SP-49 (cell line): ENCODE measurements around a stretch of chr12.

DNA sequence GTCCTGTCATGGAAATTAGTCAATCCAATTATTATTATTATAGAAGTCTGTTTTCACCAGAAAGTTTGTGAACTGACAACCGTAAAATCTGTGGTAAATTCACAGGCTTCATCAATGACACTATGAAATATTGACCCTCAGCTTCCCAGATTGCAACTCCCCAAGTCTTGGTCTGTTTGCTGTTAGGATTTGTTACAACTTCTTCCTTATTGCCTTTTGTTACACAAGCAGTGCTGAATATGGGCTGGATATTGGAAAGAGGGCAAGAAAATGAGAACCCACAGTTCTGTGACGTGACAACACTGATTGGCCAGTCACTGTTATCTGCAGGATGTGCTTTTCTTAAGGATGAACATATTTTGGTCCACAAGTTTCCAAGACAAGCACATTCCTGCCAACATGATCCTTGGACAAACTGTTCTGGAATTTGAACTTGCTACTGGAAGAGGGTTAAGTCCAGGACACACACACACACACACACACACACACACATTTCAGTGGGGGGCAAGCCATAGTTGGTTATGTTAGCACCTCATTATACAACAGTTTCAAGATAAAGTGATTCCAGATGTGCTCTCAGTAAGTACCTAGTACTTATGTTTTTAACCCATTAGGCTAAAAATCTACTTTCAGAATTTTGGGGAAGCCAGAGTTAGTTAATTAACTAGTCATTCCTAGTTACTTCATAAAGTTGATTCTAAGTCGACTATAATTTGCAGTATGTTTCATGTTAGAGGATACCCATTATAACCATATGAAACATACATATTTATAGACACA lies 16.6 kb upstream of the SLC38A2 start:
- PRO-cap, result no peak

DNA sequence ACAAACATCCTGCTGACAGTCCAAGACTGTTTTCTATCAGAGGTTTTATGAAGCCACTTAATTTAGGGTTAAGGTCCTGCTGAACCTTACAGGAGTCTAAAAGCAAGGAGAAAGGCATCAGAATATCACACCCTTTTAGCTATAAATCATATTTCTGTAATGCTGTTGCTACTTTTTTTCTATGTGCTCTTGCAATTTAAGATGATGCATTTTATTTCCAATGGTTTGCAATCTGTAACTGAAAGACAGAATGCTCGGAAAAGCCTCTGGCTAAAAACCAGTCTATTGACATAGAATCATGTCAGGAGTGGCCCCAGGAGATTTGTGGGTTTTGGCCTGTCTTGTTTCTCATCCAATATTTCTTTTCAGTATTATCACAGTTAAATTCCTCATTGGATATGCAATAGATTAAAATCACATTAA lies 18.9 kb upstream of the SLC38A2 start:
- PRO-cap, result no peak

- PRO-cap, result no peak
Measured at GRCh38 chr12:46402936-46403614, 30.5 kb upstream of the SLC38A2 start.

- PRO-cap, result no peak
Measured at GRCh38 chr12:46431618-46432304, 59.2 kb upstream of the SLC38A2 start.

DNA sequence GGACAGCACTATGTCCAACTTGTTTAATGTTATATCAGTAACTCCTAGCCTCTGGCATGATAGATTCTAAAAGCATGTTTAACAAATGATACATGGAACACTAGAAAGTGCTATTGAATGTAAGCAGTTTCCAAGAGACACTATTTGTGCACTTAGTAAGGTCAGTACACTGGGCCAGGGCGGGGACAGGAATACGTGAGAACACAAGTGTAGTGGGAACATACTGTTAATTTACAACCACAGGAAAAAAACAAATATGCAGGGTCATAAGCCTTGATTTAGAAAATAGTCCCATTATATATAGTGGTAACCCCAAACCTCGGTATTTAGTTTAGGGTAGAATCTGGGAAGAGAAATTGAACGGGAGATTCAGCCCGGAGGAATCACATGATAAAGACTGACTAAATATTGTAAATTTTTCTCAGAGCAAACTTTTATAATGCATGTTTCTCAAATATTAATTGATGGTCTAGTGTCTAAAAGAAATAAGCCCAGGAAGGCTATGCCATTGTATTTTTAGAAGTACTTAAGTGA lies 89.0 kb upstream of the SLC38A2 start:
- PRO-cap, result no peak

GRCh38 chr12:46486365-46487098 lies 114.0 kb upstream of the SLC38A2 start:
- PRO-cap, result no peak

DNA sequence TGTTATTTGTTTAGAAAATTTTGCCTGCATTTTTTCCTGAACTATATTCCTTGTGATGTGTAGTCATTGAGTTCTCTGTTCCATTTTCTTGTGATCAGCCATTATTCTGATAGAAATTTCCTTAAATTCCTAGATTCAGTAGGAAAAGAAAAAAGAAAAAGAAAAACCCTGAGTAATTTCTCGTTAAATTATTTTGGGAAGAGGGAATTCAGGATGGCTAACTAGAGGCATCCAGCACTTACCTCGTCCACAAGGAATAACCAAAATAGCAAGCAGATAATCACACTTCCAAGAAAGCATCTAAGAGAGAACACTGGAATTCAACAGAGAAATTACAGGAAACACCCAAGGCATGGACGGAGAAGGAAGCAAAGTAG lies 222.7 kb downstream of the SLC38A4 start:
- PRO-cap, result no peak

DNA sequence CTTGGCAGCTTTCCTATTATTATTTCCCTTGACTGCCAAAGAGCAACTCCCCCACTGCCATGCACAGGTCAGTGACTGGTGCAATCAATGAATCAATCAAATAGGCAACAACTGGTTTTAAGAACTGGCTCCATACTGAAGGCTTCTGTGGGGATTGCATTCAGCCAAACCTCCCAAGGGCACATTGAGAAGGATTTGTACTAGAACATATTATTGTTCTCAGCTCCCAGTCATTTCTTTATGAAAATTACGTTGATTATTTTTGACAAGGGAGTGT lies 115.3 kb upstream of the PCED1B start:
- PRO-cap, result no peak

DNA sequence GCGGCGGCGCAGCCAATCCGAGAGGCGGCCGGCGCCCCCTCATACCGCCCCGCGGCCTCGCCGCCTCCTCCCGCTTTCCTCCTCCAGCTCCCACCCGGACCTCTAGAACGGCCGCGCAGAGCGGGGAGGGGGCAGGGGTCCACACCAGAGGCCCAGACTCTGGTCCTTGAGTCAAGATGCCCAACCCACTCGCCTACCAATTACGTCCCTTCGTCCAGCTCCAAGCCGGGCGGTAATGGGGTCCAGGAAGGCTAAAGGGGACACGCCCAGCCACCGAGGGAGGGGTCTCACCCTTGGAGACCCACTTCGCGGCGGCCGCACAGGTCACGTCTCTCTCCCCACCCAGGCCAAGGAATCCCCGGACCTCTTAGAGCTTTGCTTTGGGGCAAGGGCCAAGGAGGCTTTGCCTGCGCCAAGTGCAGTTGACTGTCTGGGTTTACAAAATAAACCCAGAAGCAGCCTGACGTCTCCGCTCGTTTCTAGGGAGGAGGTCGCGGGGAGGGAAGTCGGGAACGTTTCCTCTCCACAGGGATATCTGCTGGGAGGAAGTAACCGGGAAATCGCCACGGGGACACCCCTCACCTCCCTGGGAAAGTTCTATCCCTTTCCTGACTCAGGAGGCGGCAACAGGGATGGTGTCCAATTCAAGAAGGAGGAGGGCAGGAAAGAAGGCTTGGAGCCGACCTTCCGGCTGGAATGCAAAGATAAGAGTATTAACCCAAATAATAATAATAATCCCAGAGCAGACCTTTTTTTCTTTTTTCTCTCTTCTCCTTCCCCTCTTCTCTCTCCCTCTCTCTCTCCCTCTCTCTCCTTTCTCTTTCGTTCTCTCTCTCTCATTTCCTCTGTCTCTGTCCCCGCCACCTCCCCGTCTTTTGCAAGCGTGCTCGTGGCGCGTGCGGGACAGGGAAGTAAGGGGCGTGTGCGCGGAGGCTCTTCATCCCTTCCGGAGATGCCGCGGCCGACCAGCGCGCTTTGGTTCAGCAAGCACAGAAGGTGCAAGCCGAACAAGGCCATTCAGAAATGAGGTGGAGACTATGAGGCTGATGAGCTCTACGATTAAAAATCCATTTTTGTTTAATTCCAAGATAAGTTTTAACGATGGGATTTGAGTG lies 607 bp upstream of the AMIGO2 start:
- PRO-cap, result unidirectional peak, minus-strand start at position 877 of the sequence

- PRO-cap, result no peak
Measured at GRCh38 chr12:47207139-47207662, 127.4 kb upstream of the AMIGO2 start.

- PRO-cap, result no peak
Measured at GRCh38 chr12:47267763-47268141, 188.0 kb upstream of the AMIGO2 start.

- PRO-cap, result no peak
Measured at GRCh38 chr12:47370328-47371031, 290.7 kb upstream of the AMIGO2 start.

GRCh38 chr12:47378871-47379188 lies 299.1 kb upstream of the AMIGO2 start:
- PRO-cap, result no peak

GRCh38 chr12:47749063-47749569 lies 9.6 kb downstream of the RAPGEF3 start:
- PRO-cap, result no peak

- PRO-cap, result no peak
Measured at GRCh38 chr12:47757816-47758062, 941 bp downstream of the RAPGEF3 start.

DNA sequence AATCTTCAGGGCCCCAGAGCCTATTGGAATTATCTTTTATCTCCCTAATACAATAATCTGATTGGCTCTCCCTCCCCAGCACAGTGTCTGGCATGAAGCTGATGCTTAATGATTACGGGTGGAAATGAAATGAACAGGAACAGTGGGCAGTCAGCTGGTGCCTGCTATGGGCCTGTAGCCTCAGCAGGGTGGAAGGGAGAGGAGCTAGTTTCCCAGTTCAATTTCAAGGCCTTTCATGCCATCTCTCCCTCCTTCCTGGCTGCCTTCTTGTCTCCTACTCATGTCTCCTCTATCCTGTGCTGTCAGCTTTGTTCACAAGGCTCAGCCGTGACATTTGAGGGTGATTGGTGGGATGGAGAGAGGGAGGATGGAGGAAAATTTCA lies 4.3 kb upstream of the RAPGEF3 start:
- PRO-cap, result no peak

DNA sequence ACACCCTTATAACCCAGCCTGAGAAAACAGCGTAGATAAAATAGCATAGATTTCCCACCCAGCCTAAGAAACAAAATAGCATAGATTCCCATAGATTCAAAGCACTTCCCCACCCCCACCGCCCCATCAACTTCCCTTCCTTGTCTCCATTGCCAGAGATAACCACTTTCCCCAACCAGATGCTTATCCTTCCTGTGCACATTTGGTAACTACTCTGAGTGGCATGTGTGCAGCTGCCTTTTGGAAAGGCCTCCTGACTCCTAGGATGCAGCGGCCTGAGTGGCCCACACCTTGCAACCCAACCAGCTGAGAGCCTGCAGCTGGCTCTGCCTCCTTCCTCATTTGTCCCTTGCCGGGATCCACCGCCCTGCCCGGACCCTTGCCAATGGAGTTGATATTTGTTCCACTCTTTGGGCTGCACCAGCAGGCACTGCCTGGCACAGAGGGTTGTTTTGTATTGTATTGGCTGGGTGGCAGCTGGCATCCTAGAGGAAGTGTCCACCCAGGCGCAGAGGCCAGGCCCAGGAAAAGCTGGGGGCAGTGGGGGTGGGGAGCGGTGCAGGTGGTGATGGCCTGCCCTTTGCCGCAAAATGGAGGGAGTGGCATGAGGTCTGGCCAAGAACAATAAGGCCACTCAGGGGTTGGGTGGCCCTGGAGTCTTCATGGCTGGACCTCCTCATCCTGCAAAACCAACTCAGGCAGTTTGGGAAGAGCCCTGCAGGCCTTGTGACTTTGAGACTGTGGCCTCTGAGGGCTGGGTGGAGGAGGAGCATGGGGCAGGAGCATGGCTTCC lies 4.9 kb downstream of the SLC48A1 start:
- PRO-cap, result no peak

- PRO-cap, result no peak
Measured at GRCh38 chr12:47789672-47790235, 16.7 kb downstream of the SLC48A1 start.

DNA sequence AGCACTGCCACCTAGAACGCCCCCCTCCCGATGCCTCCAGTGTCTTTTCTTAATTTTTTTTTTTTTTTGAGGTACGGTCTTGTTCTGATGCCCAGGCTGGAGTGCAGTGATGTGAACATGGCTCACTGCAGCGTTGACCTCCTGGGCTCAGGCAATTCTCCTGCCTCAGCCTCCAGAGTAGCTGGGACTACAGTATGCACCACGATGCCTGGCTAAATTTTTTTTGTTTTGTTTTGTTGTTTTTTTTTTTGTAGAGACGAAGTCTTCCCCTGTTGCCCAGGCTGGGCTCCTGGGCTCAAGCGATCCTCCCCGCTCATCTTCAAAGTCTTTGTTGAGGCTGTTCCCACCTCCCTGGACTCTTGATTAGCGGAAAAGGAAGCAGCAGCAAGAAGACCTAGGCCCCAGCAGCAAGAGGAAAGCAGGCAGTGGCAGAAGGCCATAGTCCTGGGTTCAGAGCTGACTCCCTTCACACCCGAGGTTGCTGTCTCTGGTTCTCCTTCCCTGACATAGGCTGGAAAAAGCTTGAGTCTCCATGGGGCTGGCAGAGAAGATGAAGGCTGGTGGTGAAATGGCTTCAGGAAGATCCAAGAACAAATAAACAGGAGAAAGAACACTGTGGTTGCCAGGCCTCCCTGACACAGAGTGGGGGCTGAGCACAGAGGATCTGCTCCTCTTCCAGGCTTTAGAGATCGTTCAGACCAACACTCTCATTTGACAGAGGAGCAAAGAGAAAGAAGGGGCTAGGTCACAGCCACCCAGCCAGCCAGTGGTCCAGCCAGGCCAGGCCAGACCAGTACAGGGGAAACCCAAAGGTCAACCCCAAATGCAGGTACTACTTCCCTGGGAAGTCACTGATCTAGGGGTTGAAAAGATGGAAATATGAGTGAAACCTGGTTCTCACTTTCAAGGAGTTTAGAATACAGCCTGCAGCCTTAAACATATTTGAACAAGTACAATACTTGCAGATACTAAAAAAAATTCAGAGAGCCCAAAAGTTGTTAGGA lies 14.4 kb downstream of the HDAC7 start:
- PRO-cap, result no peak

- PRO-cap, result no peak
Measured at GRCh38 chr12:47807905-47808736, 11.6 kb downstream of the HDAC7 start.